ENCODE measurements around the gene FAM83F.

GRCh38 chr22:39243153-39244120 lies 1.3 kb downstream of the PDGFB start:
- RRBS, result 85% methylated on average over 15 of the region's 80 CpGs

GRCh38 chr22:39264436-39265102 lies 19.8 kb upstream of the PDGFB start:
- RRBS, result no CpG with 5 or more reads among the region's 13 CpGs

- RRBS, result 77% methylated on average over 4 of the region's 23 CpGs
Observed at GRCh38 chr22:39290363-39291226, 28.8 kb downstream of the RPL3 start.

DNA sequence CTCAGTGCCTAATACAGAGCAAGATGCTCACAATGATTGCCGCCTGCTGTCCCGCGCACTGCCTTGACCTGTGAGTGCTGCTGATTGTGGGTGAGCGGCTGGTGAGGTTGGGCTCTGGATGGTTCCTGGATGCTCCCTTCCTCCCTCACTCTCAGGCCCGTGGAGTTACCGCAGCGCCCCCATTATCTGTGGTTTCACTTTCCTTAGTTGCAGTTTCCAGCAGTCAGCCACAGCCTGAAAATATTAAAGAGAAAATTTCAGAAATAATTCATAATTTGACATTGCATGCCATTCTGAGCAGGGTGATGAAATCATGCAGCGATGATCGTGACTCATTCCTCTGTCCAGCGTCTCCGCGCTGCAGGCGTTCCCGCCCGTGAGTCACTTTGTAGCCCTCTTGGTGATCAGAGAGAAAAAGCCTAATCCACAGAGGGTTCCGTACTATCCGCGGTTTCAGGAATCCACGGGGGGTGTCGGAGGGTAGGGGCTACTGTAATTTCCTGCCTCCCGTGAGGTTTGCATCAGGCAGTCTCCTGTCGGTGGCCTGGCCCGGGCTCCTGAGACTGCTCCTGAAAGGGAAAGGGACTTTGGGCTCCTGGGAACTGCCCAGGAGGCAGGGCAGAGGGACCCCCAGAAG lies 10.7 kb downstream of the RPL3 start:
- RRBS, result no CpG with 5 or more reads among the region's 23 CpGs

DNA sequence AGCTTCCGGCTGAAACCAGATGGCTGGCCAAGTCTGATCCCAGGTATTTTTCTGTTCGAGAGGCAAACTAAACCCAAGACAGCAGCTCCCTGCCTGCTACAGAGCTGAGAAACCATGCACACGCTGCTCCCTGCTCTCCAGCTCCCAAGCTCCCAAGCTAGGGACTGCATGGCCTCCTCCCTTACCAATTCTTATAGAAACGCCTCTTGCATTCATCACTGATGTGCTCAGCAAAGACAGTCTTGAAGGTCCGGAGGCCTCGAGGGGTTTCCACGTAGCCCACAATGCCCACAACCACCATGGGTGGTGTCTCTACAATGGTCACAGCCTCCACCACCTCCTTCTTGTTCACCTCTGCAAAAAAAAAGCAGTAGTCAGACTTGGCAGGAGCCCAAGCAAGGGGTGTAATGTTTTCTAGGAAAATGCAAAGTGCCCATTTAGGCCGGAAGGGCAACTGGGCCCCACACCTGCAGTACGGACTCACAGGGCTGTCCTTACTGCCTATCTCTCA lies 2.1 kb downstream of the RPL3 start:
- RRBS, result no CpG with 5 or more reads among the region's 9 CpGs

DNA sequence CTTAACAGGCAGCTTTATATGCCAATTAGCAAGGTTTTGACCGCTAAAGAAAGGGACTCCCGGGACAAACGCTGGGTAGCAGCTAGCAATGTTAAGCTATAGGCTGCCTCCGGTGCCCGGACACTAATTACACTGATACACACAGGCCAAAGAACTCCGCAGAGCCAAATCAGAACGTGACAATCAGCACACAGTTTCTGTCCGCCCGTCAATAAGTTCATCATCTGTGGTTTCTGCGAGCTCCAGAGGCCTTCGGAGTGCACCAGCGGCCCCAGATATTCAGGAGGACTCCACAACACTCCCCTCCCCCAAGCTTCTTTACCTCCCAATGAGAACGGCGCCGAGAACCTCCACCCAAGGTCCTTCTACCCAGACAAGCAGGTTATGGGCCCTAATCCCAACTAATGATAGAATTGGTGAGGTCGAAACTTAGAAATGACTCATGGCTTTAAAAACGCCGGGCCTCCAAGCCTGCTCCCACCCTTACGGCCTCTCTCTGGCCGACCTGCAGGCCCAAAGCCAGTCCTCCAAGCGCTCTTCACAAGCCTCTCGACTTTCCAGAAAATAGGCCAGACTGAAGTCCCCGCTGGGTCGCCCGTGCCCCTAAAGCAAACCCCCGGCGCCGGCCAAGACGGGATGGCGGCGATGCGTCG lies 412 bp downstream of the RPL3 start:
- RRBS, result 1% methylated on average over 8 of the region's 33 CpGs

DNA sequence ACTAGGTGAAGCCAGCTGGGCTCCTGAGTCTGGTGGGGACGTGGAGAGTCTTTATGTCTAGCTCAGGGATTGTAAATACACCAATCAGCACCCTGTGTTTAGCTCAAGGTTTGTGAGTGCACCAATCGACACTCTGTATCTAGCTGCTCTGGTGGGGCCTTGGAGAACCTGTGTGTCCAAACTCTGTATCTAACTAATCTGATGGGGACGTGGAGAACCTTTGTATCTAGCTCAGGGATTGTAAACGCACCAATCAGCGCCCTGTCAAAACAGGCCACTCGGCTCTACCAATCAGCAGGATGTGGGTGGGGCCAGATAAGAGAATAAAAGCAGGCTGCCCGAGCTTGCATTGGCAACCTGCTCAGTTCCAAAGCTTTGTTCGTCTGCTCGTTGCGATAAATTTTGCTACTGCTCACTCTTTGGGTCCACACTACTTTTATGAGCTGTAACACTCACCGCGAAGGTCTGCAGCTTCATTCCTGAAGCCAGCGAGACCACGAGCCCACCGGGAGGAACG lies 8.3 kb downstream of the SYNGR1 start:
- RRBS, result no CpG with 5 or more reads among the region's 16 CpGs

GRCh38 chr22:39363741-39364076 lies 13.9 kb downstream of the SYNGR1 start:
- RRBS, result no CpG with 5 or more reads among the region's 13 CpGs

GRCh38 chr22:39414204-39414921 lies 14.8 kb downstream of the TAB1 start:
- RRBS, result no CpG with 5 or more reads among the region's 11 CpGs

GRCh38 chr22:39430713-39431253 lies 26.0 kb upstream of the MGAT3 start:
- RRBS, result no CpG with 5 or more reads among the region's 10 CpGs

- RRBS, result no CpG with 5 or more reads among the region's 8 CpGs
Observed at GRCh38 chr22:39486749-39487100, 15.4 kb upstream of the MIEF1 start.

DNA sequence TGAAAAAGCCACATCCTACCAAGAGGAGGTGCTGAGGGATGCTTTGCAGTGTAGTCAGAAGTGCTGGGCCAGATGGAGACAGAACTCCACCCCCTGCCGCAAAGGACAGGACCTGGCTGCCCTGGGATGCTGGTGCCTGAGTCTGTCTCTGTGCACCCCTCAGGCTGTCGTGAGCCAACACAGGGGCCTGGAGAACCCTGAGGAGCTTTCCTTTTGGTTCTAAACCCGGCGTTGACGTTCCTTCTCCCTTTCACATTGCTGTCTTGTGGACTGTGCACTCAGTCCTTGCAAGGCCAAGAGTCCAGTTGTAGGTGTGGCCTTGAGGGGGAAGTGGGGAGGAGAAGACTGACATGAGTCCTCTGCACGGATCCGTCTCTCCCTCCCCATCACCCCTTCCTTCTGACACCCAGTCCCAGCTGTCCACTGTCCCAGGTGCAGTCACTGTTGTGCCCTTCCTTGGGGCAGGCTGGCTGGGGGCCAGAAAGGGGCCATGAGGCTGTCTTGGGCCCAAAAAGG lies 12.6 kb upstream of the MIEF1 start:
- RRBS, result no CpG with 5 or more reads among the region's 7 CpGs

GRCh38 chr22:39502457-39503276 lies 577 bp downstream of the MIEF1 start:
- RRBS, result 1% methylated on average over 7 of the region's 45 CpGs

DNA sequence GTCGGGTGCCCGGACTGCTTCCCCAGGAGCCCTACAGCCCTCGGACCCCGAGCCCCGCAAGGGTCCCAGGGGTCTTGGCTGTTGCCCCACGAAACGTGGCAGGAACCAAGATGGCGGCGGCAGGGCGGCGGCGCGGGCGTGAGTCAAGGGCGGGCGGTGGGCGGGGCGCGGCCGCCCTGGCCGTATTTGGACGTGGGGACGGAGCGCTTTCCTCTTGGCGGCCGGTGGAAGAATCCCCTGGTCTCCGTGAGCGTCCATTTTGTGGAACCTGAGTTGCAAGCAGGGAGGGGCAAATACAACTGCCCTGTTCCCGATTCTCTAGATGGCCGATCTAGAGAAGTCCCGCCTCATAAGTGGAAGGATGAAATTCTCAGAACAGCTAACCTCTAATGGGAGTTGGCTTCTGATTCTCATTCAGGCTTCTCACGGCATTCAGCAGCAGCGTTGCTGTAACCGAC lies 603 bp downstream of the ATF4 start:
- RRBS, result 2% methylated on average over 2 of the region's 34 CpGs

DNA sequence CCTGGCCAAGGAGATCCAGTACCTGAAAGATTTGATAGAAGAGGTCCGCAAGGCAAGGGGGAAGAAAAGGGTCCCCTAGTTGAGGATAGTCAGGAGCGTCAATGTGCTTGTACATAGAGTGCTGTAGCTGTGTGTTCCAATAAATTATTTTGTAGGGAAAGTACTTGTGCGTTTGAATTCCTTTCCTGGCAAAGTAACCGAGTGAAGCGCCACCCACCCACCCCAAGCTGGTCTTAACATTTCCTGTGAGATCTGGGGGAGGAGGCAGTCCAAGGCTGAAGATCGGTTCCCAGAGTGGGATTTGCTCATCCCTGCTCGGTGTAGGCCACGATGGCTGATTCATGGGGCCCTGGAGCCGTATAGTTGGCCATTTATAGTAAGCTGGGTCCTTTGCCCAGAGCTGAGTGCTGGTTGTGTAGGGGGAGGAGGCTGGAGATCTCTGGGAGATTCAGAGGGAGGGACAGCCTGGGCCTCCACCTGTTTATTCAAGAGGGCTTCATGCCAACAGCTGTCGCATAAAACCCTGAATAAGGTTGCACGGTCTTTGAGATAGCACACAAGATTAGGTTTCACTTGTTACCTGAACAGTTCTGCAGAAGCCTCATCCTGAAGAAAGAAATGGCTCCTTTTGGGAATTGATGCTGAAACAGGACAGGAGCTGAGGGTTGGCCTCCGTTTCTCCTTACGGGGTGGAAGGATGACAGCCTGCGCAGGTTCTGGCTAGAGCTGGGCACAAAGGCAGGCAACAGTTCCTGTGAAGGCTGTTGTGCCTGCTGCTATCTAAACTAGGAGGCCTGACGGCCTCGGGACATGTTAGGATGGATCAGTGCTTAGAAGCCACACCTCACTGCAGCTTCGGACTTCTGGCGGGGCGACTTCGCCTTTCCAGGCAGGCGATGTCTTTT lies 2.4 kb downstream of the ATF4 start:
- RRBS, result no CpG with 5 or more reads among the region's 21 CpGs

GRCh38 chr22:39663692-39664132 lies 93.2 kb downstream of the CACNA1I start:
- RRBS, result no CpG with 5 or more reads among the region's 22 CpGs

GRCh38 chr22:39968553-39969321 lies 8.5 kb downstream of the TMA7B start:
- RRBS, result no CpG with 5 or more reads among the region's 12 CpGs

DNA sequence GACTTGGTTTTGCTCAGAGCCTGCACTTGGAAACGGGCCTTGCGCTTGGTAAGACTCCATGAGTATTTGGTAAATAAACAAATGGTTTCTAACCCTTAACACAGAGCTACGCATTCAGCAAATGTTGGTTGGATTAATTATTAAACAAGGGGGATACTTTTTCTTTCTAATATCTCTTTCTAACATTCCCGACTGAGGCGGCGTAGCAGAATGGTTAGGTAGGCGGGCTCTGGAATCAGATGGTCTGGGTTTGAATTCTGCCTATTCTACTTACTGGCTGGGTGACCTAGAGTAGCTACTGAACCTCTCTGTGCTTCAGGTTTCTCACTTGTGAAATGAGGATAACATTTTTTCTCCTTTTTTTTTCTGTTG lies 3.5 kb upstream of the FAM83F start:
- RRBS, result no CpG with 5 or more reads among the region's 7 CpGs

DNA sequence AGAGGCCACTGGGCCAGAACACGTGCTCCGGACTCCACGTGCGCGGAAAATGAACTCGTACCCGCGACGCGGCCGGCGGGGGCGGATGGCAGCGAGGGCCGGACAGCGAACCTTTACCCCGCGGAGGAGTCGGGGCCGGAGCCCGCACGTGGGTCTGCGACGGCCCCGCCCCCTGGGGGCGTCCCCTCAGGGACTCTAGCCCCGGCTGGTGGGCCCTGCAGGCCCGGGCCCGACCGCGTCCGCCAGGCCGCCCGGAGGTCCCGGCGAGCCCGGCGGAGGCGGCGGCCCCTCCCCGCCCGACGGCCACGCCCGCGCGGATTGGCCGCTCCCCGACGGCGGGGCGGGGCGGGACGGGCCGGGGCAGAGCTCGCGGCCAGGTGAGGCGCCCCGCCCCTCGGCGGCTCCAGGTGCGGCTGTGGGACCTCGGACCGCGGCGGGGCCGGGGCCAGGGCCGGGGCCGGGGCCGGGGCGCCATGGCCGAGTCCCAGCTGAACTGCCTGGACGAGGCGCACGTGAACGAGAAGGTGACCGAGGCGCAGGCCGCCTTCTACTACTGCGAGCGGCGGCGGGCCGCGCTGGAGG lies at the start of gene FAM83F:
Gene FAM83F (plus strand): TSS at position 385 of the 582 bp plus-strand sequence.
- RRBS, result 86% methylated on average over 20 of the region's 85 CpGs

GRCh38 chr22:40014494-40015107 lies 19.8 kb downstream of the FAM83F start:
- RRBS, result no CpG with 5 or more reads among the region's 3 CpGs